Natural killer cell (primary cell): ENCODE results near the genes CCDC3 and OPTN.

DNA sequence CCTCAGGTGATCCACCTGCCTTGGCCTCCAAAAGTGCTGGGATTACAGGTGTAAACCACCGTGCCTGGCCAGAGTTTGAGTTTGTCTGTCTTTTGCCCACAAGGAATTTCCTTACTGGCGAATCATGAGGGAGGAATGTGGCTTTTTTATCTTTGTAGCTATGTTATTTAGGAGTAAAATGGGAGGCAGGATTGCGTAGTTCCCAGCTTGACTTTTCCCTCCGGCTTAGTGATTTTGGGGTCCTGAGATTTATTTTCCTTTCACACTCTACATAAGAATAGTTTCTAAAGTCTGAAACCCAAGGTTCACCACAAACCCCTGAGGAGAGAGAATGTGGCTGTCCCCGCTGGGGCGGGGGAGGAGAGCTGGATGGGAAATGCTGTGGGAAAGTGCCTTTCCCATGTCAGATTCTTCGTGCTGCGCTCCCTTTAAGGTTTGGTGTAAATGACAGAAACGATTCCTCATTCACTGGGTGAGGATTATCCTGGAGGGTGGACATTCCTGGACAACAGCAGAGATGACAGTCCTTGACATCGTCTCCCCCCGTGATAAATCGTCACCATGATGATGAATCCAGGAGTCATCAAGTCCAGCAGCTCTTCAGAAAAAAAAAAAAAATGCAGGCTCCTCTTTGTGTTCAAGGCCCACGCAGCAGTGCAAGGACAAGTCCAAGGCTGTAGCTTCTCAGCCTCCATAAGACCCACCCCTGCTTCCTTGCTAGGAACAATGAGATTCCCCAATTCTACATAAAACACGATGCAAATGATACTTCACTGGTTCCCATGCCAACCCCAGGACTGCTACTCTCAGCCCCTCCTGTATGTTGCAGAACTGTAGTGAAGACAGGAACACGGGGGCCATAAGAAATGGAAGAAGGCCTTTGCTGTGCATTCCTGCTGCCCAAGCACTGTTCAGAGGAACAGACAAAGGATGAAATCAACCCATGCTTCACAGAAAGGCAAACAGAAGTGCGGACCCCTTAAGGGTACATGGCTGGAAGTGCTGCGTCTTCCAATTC is 233.1 kb downstream of the CCDC3 start:
- PRO-cap: no peak

DNA sequence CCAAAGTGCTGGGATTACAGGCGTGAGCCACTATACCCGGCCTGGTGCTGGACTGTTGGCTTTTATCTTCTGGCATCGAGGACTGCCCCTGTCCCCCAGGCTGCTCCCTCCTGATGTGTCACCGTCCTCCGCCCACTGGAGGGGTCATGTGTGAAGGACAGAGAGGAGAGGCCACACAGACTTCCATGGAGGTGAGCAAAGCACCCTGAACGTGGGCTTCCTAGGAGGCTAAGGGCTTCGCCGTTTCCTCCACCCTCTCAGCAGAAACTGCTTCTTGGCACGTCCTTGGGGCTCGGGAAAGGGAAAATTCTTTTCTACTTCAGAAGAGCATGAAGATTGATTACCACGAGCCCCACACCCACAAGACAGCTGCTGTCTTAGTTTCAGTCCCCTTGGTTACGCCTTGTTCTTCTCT is 218.3 kb downstream of the CCDC3 start:
- PRO-cap: no peak

GRCh38 chr10:13001578-13002111 is at the start of gene CCDC3:
CCDC3 (minus strand) TSS chr10:13001713.
- PRO-cap: no peak

GRCh38 chr10:13099346-13100321 is at the start of gene OPTN:
OPTN (plus strand) TSS chr10:13100163.
- PRO-cap: bidirectional peak, plus-strand start at chr10:13099593, minus-strand start at chr10:13099523; bidirectional peak, plus-strand start at chr10:13100163, minus-strand start at chr10:13099951

GRCh38 chr10:13108100-13108335 is 8.1 kb downstream of the OPTN start:
- PRO-cap: bidirectional peak, plus-strand start at chr10:13108240, minus-strand start at chr10:13108173

DNA sequence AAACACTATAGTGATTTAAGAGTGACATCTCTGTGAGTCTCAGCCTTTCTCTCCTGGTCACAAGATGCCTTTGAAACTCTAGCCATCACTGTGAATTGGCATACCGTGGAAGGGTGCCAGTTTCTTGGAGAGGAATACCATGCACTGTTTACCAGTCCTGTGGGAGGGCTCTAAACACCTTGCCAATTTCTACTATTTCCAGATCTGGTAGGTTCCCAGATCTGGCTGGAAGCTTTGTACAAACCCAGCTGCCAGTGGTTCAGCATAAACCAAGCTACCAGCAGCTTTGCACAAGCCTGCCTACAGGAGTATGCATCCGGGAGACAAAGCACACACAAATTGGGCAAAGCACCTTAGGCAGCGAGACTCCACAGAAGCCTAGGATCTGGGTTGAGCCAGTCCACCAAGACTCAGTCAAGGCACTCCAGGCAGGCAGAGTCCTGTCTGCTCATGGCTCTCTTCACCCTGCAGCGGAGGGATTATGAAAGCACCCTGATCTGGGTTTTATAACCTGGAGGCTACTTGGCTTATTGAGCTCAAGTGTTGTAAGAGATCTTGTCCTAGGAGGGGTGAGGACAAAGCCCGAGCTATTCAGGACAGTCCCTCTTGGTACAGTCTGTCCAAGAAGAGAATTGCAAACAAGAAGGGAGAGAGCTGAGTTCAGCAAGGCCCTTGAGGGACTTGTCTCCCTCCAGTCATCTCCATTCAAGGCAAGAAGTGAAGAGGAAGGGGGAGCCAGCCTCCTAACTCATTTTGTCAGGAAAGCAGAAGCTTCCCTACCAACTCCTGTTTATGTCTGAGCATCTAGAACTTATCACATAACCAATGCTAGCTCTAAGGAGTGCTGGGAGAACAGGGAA is 23.6 kb downstream of the MCM10 start:
- PRO-cap: no peak

GRCh38 chr10:13288080-13288711 is 11.7 kb downstream of the PHYH start:
- PRO-cap: unidirectional peak, plus-strand start at chr10:13288325

DNA sequence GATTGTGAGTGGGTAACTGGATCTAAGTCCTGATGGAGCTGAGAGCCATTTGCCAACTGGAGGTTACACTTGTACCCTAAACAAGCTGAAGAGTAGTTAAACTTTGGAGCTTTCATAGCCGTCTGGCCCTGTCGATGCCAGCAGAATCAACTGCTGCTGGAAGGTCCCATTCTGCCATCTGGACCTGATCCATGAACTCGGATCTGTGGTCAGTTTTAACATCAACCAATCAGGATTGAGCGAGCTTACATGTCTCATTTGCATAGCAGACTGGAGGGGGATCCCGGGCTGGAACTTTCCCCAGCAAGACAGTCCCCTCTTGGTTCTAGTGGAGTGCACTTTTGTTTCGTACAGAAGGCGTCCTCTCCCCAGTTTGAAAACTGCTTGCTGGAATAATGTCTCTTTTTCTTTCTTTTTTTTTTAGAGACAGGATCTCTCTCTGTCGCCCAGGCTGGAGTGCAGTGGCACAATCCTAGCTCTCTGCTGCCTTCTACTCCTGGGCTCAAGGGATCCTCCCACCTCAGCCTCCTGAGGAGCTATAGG is 42.5 kb upstream of the SEPHS1 start:
- PRO-cap: no peak

DNA sequence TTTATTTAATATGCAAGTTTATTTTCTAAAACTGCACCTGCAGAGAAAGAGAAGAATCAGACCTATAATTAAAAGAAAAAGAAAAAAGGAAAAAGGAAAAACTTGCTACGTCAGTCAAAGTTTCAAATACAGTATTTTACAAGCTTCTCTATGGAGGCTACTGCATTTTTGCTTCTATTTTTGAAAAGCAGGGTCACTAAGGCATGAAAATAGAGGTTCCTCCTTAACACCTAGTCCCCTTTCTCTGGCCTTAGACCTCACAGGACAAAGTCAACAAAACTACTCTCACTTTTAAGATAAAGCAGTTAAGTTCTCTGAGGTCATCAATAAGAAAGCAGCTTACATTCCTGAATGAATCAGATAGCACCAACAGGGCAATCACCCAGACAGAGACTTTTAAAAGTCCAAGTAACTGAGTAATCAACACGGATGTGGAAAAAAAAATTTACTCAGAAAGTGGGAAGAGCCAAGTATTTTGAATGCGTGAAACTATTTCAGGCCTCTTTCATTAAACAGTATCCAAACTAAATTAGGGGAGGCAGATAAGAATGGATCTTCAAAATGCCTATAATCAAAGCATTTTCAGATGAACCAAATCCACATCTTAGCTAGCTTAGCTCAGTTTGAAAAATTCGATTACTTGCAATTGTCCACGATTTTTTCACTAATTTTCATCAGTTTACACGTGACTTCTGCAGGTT is 1.9 kb downstream of the BEND7 start:
- PRO-cap: no peak

- PRO-cap: no peak
Measured at GRCh38 chr10:13634191-13634647, 47.5 kb downstream of the PRPF18 start.

DNA sequence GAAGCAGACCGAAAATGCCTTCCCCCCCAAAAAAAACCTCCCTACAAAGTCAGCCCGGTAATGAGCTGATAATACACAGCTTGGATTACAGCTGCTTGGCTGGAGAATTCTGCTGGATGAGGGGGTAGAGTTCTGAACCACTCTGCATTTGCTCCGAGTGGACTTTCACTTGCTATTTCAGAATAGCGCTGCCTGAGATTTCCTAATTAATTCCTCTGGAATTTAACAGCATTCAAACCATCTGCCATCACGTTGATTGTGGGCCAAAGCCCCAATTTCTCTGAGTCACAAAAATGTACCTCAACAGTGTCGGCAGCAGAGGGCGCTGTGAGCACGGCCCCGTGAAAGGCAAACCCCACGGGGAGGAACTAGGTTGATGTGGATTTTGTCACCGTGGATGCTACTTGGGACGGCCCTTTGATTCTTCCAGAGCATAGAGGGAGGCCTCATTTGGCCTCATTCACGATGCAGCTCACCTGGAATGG is 73.1 kb downstream of the PRPF18 start:
- PRO-cap: no peak

DNA sequence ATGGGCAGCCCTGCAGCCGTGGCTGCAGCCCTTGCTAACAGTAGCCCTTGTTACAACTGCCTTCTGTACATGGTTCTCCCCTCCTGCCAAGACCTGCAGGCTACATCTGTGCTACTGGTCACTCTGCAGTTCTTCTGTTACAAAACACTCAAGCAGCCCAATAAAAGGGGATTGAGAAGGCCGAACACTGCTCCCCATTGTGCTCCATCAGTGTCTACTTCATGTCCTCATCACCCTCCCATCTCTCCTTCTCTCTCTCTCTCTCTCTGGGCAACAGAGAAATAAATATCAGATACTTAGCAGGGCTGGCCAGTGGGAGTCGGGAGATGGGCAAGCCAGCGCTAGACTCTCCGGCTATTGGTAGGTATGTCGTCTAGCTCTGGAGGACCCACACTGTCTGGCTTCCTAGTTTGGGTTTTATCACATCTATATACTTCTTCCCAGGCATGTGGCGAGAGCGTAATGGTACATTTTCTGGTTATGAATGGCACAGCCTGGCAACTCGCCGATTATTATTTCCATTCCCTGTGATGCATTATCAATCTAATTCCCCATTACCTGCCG is 299.0 kb downstream of the PRPF18 start:
- PRO-cap: no peak

GRCh38 chr10:14023944-14025405 is 306.2 kb downstream of the FRMD4A start:
- PRO-cap: no peak

GRCh38 chr10:14548483-14548896 is 217.8 kb upstream of the FRMD4A start:
- PRO-cap: no peak

- PRO-cap: no peak
Measured at GRCh38 chr10:14599768-14600612, 174.7 kb downstream of the FAM107B start.

GRCh38 chr10:14604027-14604724 is 170.5 kb downstream of the FAM107B start:
- PRO-cap: bidirectional peak, plus-strand start at chr10:14604543, minus-strand start at chr10:14604429

DNA sequence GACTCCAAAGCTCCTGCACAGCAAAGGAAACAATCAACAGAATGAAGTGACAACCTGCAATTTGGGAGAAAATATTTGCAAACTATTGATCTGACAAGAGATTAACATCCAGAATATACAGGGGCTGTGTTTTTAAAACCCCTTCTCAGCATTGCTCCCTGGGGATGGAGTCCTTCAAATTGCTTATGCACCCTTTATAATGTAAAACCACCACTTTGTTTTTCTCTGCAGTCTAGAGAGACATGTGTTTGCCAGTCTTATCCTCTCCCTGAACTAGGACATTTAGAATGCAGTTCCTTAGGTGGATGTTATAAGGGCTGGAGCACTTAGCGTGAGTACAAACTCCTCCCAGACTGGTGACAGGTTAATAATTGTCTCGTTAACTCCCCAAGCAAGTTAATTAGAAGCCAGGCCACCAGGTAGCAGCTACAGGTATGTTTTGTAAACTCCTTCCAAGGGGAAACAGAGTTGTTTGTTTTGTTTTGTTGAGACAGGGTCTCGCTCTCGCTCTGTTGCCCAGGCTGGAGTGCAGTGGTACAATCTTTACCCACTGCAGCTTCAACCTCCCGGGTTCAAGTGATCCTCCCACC is 100.3 kb downstream of the FAM107B start:
- PRO-cap: no peak

- PRO-cap: no peak
Measured at GRCh38 chr10:14750726-14751903, 23.6 kb downstream of the FAM107B start.

- PRO-cap: no peak
Measured at GRCh38 chr10:14773784-14774625, 692 bp downstream of the FAM107B start.

DNA sequence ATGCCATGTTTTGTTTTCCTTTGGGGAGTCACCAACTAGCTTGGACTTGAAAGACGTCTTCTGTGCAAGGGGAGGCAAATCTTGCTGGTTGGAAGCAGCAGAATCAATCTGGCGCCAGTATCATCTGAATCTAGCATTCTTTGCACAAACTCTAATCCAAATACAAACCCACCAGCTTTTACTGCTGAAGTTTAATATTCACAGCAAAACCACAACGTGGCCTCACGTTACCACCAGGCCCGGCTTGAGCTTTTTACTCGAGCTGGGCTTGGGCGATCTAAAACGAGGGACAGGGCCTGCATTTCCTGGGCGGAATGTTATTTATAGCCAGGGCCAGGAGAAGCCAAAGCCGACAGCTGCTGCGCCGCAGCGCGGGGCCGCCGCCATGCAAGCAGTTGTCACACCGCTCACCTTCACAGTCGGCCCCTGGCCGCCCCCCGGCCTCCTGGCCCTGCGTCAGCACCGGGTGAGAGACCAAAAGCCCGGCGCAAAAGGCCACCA is 366 bp downstream of the CDNF start:
- PRO-cap: bidirectional peak, plus-strand start at position 256 of the sequence, minus-strand start at position 162 of the sequence